Epithelial cell of proximal tubule (primary cell): ENCODE data around the genes BARHL1 and SLC2A6.

DNA sequence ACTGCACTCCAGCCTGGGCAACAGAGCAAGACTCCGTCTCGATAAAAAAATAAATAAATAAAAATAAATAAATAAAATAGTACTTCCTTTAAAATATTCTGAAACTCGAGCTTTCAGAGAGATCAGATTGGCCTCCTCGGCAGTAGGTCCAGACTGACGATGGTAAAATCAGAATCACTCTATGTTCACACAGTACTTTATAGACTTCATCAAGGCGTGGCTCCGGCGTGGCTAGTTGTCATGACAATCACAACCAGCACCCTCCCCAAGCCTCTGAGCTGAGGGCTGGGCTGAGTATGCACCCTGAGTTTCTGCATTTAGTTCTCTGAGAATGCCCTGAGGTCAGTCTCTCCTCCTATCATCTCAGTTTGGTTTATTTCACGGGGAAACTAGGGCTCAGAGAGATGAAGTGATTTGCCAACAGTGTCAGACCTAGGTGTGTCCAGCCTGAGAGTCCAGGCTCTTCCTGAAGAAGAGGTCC lies 43.3 kb upstream of the BARHL1 start:
- RAMPAGE, long total RNA, result no peak
- RRBS, result no CpG with 5 or more reads among the region's 9 CpGs

- RAMPAGE, long total RNA, result no peak
- RRBS, result no CpG with 5 or more reads among the region's 27 CpGs
Observed at GRCh38 chr9:132582338-132582766, at the start of gene BARHL1. BARHL1 (plus strand) TSS chr9:132582606.

GRCh38 chr9:132671015-132671903 lies 995 bp downstream of the GTF3C4 start:
- RAMPAGE, long total RNA, result no peak
- RRBS, result 3% methylated on average over 4 of the region's 29 CpGs

GRCh38 chr9:132716796-132717158 lies 46.5 kb downstream of the GTF3C4 start:
- RAMPAGE, long total RNA, result no peak
- RRBS, result no CpG with 5 or more reads among the region's 10 CpGs

DNA sequence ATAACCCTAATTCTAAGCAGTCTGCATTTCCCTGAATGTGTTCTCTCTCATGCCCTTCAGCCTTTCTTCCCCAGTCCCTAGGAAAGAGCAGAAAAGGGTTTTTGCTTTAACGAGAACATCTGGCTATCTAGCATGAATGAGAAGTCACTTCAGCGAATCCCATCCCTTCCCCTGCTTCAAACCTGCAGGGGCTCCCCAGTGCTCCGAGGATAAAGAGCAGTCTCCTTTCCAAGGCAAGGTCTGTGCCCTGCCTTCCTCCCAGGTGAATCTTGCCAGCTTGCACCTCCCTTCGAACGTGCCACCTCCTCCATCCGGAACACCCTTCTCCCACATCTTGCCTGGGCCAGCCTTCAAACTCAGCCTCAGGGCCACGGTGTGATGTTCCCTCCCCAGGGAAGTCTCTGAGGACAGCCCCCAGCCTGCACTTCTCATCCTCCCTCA lies 84.0 kb downstream of the AK8 start:
- RAMPAGE, long total RNA, result no peak
- RRBS, result no CpG with 5 or more reads among the region's 7 CpGs

DNA sequence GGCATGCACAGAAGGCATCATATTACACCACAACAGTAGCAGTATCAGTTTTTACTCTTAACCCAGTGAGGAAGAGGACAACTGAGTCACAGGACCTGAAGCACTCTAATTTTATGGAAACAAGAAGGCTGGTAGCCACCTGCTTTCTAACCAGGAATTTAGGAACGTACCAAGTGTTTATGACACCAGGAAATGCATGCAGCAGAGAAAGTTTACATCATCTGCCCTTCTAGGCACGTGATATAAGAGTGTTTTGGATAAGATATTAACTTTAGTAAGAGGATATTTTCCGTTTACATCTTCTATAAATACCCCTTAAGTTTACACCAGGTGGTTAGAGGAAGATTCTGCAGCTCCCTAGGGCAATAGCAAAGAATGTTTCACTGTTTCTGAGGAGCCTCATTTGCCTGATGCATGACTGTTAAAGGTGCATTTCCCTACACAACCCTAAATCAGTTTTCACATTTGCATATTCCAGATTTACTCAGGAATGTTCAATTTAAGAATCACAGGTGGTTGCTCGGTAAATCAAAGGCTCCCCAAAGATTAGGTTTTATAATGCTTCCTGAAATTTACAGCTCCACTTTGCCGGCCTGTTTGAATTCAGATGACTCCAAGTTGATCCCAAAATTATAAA lies 1.8 kb downstream of the TSC1 start:
- RAMPAGE, long total RNA, result no peak
- RRBS, result no CpG with 5 or more reads among the region's 5 CpGs

- RAMPAGE, long total RNA, result no peak
- RRBS, result no CpG with 5 or more reads among the region's 5 CpGs
Observed at GRCh38 chr9:133027125-133027568, 3.6 kb upstream of the GTF3C5 start.

DNA sequence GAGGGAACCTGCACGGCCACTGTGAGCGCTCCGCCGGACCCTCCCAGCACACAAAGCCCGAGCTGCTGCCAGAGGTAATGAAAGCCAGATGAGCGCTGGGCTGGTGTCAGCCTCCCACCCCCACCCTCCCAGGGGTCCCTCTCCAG lies 1.6 kb downstream of the RALGDS start:
- RAMPAGE, long total RNA, result no peak
- RRBS, result no CpG with 5 or more reads among the region's 6 CpGs

DNA sequence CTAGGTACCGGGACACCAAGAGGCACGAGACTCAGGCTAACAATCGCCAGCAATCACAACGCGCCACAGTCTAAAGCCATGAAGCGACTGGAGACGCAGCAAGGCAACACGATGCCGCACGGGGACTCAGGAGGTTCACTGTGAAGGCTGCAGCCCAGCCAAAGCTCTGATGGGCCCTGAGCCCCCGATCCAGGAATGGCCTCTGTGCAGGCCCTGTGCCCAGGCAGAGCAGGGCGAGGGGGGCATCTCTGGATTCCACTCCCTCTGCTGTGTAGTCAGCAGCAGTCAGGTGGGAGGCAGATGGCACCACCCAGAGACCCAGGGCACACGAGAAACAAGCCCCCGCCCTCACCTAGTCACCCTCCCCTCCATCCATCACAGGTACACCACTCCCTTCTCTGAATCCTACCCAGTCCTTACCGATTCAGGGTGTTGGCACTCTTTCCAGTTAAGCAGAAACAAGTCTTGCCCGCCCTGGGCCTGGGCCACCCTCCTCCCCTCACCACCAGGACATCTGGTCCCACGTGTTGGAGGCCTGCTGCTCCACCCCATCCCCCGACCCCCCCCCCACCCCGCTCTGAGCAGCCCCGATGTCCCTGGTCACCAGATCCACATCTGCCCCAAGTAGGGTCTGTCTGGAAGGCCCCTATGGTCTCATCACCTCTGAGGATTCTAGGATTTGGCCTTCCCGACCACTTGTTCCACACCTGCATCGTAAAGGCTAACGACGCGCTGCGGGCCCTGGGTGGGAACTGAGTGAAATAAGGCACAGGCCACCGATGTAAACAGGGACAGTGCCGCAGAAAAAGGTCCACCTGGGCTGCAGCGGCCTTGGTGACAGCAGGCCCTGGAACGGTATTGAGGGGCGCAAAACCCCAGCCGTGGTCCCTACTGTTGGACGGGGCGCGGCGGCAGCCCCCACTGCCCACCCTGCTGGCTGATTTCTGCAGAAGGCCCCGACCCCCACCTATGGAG lies 883 bp downstream of the RALGDS start:
- RAMPAGE, long total RNA, result no peak
- RRBS, result no CpG with 5 or more reads among the region's 37 CpGs

DNA sequence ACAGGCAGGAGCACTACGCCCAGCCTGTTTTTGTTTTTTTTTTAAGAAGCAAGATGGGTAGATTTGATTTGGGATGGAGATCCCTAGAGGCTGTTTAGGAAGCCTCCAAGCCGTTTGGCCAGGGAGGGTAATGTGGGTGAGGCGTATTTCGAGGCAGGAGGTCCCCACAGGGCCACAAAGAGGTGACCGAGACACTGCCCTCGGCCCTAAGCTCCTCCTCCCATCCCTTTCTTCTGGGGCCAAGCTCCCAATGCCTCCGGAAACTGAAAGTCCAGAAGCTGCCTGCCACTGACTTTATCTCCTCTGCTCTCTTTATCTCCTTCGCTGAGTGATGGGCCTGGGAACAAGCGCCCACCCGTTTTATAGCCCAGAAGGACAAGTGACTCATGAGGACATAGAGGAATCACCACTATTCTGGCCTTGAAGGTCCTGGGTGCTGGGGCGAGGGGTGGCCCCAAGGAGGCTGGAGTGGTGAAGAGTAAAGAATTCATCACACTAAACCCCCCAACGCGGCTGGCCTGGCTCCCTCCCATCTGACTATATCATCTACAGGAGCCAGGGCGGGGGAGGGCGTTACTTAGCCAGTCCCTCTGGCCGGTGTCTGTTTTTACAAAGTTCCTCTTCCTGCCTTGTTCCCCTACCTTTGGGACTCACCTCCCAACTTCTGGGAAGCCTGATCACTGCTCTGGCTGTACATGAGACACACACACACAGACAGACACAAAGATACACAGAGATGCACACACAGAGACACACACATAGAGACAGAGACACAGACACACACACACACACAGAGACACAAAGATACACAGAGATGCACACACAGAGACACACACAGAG lies 2.2 kb upstream of the RALGDS start:
- RAMPAGE, long total RNA, result no peak
- RRBS, result no CpG with 5 or more reads among the region's 16 CpGs

GRCh38 chr9:133127133-133128304 lies 6.5 kb upstream of the RALGDS start:
- RAMPAGE, long total RNA, result no peak
- RRBS, result 86% methylated on average over 9 of the region's 41 CpGs

- RAMPAGE, long total RNA, result no peak
- RRBS, result no CpG with 5 or more reads among the region's 5 CpGs
Observed at GRCh38 chr9:133139893-133140194, 18.8 kb upstream of the RALGDS start.

GRCh38 chr9:133154915-133155667 lies 8.6 kb downstream of the GBGT1 start:
- RAMPAGE, long total RNA, result no peak
- RRBS, result no CpG with 5 or more reads among the region's 14 CpGs

DNA sequence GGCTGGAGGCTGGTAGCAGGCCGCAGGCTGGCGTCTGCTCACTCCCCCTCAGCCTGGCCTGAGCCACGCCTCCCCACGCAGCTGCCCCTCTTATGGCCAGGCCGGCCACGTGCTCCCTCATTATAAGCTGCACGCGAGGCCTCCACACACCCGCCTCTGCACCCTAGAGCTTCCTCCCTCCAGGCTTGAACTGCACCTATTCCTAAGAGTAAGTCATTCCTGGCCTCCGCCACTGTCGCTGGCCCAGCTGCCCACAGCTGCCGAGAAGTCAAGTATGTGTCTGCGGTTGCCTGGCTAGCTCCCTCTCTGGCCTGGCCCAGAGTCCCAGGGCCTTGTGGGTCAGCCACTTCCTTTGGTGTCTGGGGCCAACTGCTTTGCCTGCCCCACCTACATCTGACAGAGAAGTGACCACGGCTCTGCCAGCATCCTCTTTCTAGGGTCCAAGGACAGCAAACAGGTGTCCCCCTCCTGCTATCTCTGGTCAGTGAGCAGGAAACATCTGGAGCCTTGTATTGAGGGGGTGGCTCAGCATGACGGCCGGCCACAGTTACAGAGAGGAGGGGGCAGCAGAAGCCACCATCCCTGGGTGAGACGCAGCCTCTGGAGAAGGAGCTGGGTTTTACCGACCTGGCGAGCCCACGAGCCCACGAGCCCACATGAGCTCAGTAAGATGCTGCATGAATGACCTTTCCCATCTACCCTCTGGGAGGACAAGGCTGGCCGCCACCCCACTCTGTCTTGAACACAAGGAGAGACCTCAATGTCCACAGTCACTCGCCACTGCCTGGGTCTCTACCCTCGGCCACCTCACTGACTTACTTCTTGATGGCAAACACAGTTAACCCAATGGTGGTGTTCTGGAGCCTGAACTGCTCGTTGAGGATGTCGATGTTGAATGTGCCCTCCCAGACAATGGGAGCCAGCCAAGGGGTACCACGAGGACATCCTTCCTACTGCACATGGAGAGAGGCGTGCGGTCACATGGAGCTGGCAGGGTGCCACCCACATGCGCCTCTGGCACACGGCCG lies 47.9 kb upstream of the OBP2B start:
- RAMPAGE, long total RNA, result no peak
- RRBS, result no CpG with 5 or more reads among the region's 32 CpGs

DNA sequence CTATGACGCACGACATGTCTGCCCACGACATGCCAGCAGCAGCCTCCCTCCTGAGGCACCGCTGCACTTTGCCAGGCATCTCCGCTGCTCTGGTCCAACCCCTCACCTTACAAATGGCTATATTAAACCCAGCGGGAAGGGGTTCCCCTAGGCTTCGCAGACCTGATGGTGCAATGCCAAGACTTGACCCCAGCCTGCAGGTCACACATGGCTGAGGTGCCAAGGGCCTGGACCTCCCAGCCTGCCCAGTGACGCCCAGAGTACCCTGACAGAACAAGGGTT lies 8.0 kb downstream of the SURF4 start:
- RAMPAGE, long total RNA, result no peak
- RRBS, result no CpG with 5 or more reads among the region's 8 CpGs

- RAMPAGE, long total RNA, result no peak
- RRBS, result no CpG with 5 or more reads among the region's 13 CpGs
Observed at GRCh38 chr9:133387536-133388161, 11.5 kb downstream of the STKLD1 start.

DNA sequence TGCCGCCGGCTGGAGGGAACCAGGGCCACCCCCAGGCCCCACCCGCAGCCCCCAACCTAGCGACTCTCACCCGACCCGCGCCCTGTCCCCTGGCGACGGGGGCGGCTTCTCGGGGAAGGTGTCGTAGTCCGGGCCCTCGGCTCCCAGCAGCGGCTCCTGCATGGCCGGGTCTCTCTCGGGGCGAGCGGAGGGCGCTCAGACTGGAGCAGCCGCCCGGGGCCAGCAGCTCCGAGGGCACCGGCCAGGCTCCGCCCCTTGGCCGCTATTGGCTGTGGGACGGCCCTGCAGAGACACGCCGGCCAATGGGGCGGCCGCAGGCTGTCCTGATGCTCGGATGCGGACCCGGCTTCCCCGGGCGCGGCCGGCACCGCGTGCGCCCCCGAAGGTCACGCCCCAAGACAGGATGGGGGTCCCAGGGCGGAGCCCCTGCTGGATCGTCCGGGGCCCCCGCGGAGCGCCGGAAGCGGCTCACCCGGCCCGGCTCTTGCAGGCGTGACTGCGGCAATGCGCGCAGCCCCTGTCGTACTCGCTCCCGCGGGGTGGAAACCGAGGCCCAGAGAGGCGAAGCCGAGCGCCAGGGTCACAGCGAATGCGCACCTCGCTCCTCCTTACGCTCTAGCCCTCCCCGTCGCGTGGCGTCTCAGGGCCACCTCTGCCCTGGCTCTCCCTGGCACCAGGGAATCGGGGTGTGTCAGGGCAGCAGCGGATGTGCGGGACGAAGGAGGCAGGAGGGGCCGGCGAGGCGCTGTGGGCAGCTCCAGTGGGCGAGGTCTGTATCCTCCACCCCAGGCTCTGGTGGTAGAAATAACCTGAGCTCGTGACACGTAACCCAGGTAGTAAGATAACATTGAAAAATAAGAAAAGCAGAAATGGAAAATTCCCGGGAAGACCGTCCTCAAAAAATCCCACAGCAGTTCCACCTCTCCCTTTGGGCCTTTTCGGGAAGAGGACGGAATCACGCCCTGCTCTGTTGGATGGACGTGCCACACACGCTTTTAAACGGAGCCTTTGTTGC lies at the start of gene SLC2A6:
SLC2A6 (minus strand) TSS at position 202 of the 1,015 bp plus-strand sequence.
- RAMPAGE, long total RNA, result no peak
- RRBS, result 1% methylated on average over 30 of the region's 91 CpGs

GRCh38 chr9:133522444-133522930 lies 2.3 kb downstream of the MYMK start:
- RAMPAGE, long total RNA, result no peak
- RRBS, result no CpG with 5 or more reads among the region's 6 CpGs

DNA sequence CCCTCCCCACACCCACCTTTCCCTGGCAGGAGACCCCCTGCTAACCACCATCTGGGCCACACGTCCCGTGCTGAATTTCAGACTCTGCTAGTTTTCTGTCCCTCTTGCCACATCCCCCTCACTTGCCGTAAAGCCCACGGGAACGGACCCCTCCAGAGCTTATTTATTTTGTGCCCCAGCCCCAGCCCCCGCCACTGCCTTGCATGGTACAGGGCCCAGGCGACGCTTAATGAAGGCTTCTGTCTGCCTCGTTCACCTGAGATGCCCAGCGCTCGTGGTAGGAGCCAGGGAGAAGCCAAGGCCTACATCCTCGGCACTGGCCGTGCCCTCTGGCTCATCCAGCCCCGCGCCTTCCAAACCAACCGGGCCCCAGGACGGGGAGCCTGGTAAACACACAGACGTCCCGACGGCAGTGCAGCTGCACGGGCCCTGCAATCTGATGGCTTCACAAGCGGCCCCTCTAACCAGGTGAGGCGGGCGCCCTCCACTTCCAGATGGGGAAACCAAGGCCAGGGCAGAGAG lies 23.8 kb downstream of the FAM163B start:
- RAMPAGE, long total RNA, result no peak
- RRBS, result no CpG with 5 or more reads among the region's 24 CpGs

- RAMPAGE, long total RNA, result no peak
- RRBS, result no CpG with 5 or more reads among the region's 7 CpGs
Observed at GRCh38 chr9:133635437-133635763, 763 bp upstream of the DBH start.